Cardiac ventricle fibroblast (primary cell): ENCODE results near the genes PITHD1, GALE, NIPAL3, RCAN3 and SRRM1.

GRCh38 chr1:23581199-23581836 is 22.0 kb upstream of the ID3 start:
- RAMPAGE, long total RNA: no peak

- RAMPAGE, long total RNA: no peak
Observed at GRCh38 chr1:23698562-23699071, 7.0 kb downstream of the RPL11 start.

GRCh38 chr1:23777900-23779120 is at the start of gene PITHD1:
Gene PITHD1, plus strand, starts transcription at chr1:23778418.
- RAMPAGE, long total RNA: no peak

GRCh38 chr1:23796443-23797006 is 4.0 kb downstream of the GALE start:
- RAMPAGE, long total RNA: no peak

GRCh38 chr1:23800624-23801205 is at the start of gene GALE:
Gene GALE, minus strand, starts transcription at chr1:23800754.
- RAMPAGE, long total RNA: no peak

GRCh38 chr1:23966506-23967587 is 7.2 kb downstream of the PNRC2 start:
- RAMPAGE, long total RNA: no peak

DNA sequence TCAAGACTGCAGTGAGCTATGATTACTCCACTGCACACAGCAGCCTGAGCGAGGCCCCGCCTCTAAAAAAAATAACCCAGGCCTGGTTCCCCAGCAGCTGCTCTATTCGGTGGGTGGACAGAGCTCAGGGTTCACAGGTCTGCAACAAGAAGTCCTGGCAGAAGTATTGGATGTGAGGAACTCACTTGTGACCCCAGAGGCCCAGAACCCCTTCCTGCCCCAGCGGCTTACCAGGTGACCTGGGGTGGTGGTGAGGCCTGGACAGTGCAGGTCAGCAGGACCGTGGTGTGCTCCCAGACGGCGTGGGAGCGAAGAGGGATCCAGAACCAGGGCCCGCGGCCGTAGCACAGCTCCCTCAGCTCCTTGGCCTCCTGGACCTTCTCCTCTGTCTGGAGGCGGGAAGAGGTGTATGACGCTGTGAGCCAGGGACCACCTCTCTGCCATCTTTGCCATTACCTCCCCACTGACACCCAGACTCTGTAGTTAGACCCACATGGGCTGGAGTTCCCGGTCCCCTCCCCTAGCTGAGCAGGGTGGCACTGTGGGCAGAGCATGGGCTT is 6.2 kb downstream of the MYOM3 start:
- RAMPAGE, long total RNA: no peak

- RAMPAGE, long total RNA: no peak
Observed at GRCh38 chr1:24205900-24206508, 18.9 kb upstream of the IFNLR1 start.

DNA sequence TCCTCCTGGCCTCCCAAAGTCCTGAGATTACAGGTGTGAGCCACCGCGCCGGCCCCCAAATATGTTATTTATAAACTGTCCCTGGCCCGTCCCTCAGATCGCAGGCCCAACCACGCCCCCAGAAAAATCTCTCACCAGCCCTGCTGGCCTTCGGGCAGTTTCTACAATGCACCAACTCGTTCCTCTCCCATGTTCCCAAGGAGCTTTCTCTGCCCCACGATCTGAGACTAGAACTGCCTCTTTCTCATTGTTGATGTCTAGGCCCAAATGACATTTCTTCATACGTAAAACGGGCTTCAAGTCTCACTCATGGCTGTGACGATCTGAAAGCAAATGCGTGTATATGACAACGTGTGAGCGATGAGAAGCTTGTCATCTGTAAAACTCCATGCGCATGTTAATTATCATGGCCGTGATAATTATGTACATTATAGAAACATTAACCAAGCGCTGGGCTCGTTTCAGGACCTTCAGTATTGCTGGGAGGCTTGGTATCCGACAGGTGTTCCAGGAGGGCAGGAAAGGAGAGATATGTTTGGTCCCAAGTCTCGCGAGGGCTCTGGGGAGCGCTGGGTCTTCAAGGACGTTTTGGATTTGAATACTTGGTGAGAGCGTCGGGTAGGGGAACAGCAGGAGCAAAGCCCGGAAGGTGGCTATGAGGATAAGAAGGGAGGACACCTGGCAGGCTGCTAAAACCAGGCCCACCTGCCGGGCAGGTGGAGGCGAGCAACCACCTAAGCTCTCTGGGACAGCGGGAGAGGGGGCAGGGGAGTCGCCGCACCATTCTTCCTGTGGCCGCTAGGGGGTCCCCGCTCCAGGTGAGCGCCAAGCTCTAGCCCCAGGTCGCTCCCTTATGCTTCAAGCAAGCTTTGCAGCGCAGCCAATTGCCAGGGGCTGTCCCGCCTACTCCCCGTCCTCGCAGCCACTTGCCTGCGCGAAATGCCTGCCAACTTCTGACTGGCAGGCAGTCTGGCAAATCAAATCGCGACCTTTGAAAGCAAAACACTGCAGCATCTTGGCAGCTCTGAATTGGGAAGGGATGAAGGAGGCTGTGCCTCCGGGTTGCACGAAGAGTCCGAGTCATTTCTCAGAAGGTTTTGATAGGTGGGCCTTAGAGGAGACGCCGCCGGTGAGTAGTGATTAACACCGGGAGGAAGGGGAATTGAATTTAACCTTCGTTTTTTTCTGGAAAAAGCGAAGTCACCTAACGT is at the start of gene NIPAL3:
Gene NIPAL3 (plus strand): TSS at position 1,027 of the 1,211 bp plus-strand sequence.
- RAMPAGE, long total RNA: no peak

DNA sequence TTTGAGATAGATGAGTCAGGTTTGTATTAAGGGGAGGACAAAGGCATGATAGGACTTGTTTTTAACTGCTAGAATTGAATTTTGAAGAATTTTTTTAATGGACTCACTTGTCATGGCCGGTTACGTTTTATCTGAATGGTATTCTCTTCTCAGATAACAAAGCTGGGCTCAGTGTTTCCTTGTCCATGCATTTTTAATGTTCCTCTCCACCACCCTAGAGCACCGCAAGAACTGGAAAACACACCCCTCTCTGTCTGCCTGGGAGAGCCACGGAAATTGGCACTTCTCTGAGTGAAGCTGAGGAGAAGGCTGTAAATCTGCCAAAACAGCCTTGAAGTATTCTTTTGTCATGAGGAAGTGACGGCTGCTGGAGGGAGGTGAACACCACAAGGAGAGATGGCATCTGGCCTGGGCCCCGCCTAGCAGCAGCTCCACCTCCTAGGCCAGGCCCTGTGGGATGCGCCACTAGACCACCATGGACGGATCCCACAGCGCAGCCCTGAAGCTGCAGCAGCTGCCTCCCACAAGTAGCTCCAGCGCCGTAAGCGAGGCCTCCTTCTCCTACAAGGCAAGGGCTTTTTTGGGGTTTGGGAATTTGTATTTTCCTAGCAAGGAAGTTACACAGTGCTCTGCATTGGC is 3.6 kb downstream of the NIPAL3 start:
- RAMPAGE, long total RNA: no peak

- RAMPAGE, long total RNA: no peak
Observed at GRCh38 chr1:24438369-24438900, 22.8 kb downstream of the NIPAL3 start.

- RAMPAGE, long total RNA: no peak
Observed at GRCh38 chr1:24481120-24481587, 21.5 kb upstream of the RCAN3 start.

DNA sequence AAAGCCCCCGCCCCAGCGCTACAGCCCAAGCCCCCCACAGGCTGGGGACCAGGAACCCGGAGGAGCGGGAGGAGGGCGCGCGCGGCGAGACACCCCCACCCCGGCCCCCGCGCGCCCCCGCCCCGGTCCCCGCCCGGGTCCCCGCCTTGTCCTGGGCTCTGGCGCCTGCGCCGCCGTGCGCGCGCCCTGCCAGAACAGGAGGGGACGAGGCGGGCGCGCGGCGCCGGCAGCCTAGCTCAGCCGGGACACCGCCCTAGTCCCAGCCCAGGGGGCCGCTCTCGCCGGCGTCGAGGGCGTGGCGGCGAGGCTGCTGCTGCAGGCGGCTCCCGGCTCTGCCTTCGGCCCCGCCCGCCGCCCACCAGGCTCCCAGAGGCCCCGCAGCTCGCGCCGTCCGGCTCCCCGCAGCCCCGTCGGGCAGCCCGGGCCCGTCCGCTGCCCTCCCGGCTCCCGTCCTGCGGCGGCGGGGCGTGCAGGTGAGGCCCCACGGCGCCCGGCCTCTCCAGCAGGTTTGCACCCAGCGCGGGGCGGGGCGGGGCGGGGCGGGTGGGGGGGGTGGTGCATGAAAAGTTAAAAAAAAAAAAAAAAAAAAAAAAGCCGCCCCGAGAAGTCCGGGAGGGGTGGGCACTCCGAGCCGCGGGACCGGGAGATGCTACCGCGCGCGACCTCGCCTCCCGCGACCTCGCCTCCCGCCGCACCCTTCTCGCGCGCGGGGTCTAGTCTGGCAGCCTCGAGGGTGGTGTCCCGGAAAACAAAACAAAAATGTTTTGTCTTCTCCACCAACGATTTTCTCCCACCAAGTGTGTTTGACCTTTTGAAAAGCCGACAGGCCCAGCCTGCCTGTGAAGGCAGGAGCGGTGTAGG is at the start of gene RCAN3:
Gene RCAN3 (plus strand): TSS at position 192 of the 861 bp plus-strand sequence.
- RAMPAGE, long total RNA: no peak

DNA sequence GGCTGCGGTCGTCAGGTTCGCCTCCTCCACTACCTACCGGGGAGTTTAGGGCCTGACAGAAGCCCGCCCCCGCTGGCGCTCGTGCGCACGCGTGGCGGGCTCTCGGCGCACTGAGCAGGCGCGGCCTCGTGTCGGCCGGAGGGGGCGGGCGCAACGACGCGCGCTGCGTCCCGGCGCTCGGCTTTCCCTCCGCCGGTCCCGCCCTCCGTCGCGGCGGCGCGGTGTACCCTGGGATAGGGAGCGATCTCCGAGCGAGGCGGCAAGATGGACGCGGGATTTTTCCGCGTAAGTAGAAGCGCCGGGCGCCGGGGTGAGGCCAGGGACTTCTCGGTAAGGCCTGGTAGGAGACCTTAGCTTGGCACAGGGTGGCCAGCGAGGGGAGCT is at the start of gene SRRM1:
Gene SRRM1 (plus strand): TSS at position 240 of the 384 bp plus-strand sequence.
- RAMPAGE, long total RNA: start-site peak on the plus strand centred at position 232 of the sequence, 49 bp wide, 555 and 96 reads in 2 replicates

GRCh38 chr1:24724526-24725186 is 20.6 kb upstream of the CLIC4 start:
- RAMPAGE, long total RNA: no peak

- RAMPAGE, long total RNA: no peak
Observed at GRCh38 chr1:24915444-24915756, 14.7 kb downstream of the RUNX3 start.

DNA sequence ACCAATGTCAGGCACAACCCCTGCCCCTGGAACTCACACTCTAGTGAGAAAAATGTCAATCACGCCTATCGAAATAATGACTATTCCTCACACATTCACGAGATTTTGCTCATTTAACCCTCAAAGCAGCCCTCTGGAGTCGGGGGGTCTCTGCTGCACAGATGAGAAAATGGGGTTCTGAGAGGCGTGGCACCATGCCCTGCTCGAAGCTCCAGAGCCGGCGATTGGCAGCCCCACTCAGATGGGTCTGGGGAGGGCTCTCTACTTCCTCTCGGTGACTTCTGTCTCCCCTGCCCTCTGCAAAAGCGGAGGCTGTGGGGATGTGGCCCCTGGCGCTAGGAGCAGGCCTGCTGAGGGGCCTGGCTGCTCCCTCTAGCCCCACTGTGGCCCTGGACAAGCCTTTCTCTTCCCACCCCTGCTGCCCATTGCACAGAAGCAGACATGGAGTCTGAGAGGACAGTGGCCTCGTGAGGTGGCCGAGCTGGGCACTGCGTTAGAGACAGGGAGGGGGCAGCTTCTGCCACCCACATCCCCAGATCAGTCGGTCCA is 90.4 kb upstream of the RUNX3 start:
- RAMPAGE, long total RNA: no peak

GRCh38 chr1:25242081-25242589 is 5.1 kb downstream of the RSRP1 start:
- RAMPAGE, long total RNA: no peak

GRCh38 chr1:25264222-25264592 is 8.1 kb upstream of the RHD start:
- RAMPAGE, long total RNA: no peak

DNA sequence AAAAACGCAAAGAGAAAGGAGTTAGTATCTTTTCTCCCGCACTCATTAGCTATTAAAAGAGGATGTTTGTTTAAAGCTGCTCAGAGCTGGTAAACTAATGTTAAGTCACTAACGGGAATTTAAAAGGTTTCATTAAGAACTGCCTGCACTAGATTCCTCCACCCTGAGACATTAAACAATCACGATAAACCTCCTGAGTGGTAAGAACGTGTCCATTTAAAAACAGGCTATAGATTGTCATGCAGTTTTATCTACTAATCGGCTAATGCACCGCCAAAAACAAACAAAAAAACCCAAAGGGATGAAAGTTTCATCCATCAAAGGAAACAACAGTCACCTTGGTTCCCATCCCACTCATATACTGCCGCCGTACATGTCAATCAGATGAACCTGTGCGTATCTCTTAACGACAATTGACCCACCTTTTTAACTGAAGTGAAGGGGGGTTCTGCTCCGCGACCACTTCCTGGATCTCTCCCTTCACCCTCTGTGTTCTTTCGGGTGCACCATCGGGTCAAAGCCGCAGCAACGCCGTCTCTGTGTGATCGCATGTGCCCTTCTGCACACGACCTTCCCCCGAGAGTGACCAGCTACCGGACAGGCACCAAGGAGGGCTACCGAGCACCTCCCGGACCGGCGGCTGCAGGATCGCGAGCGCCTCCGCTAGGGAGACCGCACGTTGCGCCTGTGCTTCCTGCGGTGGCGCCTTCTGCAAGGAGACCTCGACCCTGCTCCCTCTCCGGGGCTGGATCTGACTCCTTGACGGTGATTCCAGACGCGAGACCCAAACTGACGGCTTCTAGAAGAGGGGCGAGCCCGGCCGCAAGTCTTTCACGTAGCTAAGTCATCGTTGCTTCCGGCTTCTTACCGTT is 1.3 kb upstream of the TMEM50A start:
- RAMPAGE, long total RNA: no peak